ENCODE measurements around the gene TNS4.

DNA sequence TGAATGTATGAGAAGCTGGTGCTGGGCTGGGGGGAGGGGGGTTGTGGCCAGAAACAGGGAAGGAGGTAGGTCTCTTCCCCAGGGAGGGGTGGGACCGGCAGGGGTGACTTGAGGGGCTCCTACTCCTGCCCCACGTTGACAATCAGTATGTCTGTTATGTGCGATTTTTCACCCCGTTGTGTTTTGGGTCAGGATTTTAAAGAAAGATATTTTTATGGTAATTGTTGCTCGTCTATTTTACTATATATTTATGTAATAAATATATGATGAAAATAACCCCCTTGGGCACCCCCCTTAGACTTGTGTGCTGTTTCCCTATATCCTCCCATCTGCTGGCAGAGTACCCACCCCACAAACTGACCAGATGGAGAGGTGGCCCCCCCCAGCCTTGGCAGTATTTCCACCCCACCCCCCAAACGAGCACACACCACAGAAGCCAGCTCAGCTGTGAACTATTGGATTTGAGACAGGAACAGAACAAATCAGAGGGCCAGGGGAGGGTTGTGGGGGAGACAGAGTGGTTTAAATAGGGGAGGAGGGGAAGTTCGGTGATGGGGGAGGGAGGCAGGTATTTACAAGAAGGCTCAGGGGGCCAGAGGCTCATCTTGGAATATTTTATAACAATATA, 7.9 kb downstream of the NR1D1 start:
- PRO-cap, 4 experiments: no peak in any of the 4 experiments
- RAMPAGE, long total RNA, 2 experiments: no peak in any of the 2 experiments

GRCh38 chr17:40114361-40115330, 7.1 kb upstream of the MSL1 start:
- PRO-cap, 4 experiments: peak in 3 of 4 experiments; most common plus-strand start chr17:40114876 (in 3); most common minus-strand start chr17:40114604 (in 1)
- RAMPAGE, long total RNA, 2 experiments: no peak in any of the 2 experiments

GRCh38 chr17:40122470-40122917, 723 bp downstream of the MSL1 start:
- PRO-cap, 4 experiments: peak in 4 of 4 experiments; most common plus-strand start chr17:40122664 (in 4); most common minus-strand start chr17:40122680 (in 4)
- RAMPAGE, long total RNA, 2 experiments: no peak in any of the 2 experiments

GRCh38 chr17:40168106-40168738, 9.0 kb upstream of the RAPGEFL1 start:
- PRO-cap, 4 experiments: no peak in any of the 4 experiments
- RAMPAGE, long total RNA, 2 experiments: no peak in any of the 2 experiments

DNA sequence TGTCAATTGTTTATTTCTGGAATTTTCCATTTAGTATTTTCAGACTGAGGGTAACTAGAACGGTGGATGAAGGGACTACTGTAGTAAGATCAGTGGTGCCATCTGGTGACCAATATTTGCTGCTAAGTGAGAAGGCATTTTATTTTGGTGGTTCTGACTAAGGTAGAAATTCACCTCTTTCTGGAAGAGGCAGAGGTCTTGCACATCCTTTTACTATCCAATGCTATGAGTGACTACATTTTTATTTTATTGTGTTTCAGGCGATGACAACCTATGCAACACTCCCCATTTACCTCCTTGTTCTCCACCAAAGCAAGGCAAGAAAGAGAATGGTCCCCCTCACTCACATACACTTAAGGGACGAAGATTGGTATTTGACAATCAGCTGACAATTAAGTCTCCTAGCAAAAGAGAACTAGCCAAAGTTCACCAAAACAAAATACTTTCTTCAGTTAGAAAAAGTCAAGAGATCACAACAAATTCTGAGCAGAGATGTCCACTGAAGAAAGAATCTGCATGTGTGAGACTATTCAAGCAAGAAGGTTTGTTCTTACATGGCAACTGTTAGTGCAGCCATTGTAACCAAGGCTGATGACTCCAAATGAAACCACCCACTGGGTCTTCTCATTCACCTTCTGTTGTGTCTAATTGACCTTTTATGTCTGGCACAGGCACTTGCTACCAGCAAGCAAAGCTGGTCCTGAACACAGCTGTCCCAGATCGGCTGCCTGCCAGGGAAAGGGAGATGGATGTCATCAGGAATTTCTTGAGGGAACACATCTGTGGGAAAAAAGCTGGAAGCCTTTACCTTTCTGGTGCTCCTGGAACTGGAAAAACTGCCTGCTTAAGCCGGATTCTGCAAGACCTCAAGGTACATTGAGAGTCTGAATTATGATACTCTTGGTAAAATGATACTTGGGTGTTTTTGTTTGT, 3.4 kb downstream of the CDC6 start:
- PRO-cap, 4 experiments: no peak in any of the 4 experiments
- RAMPAGE, long total RNA, 2 experiments: start-site peak on the plus strand in 1 of 2 experiments, centred at position 778 of the sequence, 27 reads per replicate

DNA sequence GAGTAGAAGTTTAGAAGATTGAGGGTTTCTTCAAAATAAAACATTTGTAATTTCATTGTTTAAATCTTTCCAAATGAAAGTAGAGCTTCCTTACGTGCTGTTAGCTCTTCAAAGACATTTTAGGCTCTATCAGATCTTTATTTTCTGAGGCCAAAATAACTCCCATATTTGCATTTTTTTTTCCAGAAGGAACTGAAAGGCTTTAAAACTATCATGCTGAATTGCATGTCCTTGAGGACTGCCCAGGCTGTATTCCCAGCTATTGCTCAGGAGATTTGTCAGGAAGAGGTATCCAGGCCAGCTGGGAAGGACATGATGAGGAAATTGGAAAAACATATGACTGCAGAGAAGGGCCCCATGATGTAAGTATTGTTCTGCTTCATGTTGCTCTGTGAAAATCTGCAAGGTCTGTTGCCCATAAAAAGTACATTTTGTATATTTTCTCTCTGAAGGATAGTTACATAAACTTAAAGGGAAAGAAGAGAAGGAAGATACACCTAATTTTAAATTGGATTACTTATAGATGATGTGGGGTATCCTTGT, 5.7 kb downstream of the CDC6 start:
- PRO-cap, 4 experiments: no peak in any of the 4 experiments
- RAMPAGE, long total RNA, 2 experiments: no peak in any of the 2 experiments

DNA sequence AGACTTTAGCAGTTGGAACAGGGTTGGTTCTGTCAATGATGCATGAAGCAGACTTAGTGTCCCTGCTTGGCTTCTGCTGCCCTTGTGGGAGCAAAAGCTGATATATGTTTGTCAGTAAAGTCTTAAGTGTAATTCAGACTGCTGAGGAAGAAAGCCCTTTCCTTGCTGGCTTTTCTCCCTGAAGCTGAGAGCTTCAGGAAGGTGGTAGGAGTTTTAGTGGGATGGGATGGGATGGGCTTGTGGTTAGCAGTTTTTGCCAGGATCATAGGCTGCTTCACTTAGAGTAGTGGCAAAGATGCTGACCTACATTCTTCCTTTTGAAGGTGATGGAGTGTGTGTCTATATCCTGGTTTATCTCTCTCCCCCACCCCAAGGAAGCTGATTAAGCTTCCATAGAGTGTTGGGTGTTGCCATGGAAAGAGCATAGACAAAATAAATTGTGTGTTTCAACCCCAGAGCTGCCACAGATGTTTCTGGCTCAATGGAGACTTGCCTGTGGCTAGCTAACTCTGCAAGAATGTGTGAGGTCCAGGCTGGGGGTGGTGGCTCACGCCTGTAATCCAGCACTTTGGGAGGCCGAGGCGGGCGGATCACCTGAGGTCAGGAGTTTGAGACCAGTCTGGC, 4.7 kb upstream of the RARA start:
- PRO-cap, 4 experiments: no peak in any of the 4 experiments
- RAMPAGE, long total RNA, 2 experiments: no peak in any of the 2 experiments

DNA sequence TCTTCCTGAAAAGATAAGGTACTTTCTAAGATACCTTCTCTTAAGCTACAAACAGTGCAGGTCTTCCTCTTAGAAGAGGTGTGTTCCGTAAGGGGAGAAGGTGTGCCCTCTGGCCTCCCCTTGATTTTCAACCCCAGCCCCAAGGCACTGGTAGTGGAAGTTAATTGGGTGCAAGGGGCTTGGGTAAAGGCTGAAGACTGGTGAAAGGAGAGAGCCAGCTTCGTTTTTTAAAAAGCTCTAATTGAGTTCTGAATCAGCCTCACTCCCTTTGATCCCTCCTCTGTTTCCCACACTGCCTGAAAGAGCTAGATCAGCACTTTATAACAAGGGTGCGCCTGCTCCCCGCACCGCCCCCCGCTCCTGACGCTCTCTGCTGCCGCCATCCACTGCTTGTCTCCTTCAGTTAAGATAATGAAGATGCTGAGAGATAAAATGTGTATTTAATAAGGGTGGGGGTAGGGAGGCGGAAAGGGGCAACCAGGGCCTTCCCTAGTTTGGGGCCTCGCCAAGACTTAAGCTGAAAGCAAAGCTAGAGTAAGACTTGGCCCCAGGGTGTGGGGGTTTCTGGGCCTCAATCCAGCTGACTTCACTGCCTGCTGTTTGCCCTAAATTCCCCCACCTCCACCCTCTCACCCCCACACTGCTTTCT, 2.1 kb upstream of the RARA start:
- PRO-cap, 4 experiments: no peak in any of the 4 experiments
- RAMPAGE, long total RNA, 2 experiments: no peak in any of the 2 experiments

GRCh38 chr17:40331156-40331758, 22.3 kb downstream of the RARA start:
- PRO-cap, 4 experiments: peak in 1 of 4 experiments; most common minus-strand start chr17:40331667 (in 1)
- RAMPAGE, long total RNA, 2 experiments: no peak in any of the 2 experiments

- PRO-cap, 4 experiments: peak in 4 of 4 experiments; most common plus-strand start chr17:40353065 (in 3); most common minus-strand start chr17:40352984 (in 4)
- RAMPAGE, long total RNA, 2 experiments: start-site peak on the plus strand in 1 of 2 experiments, at chr17:40353198-40353212 at its widest, 25 reads per replicate
Observed at GRCh38 chr17:40352906-40353519, 11.5 kb downstream of the GJD3 start.

DNA sequence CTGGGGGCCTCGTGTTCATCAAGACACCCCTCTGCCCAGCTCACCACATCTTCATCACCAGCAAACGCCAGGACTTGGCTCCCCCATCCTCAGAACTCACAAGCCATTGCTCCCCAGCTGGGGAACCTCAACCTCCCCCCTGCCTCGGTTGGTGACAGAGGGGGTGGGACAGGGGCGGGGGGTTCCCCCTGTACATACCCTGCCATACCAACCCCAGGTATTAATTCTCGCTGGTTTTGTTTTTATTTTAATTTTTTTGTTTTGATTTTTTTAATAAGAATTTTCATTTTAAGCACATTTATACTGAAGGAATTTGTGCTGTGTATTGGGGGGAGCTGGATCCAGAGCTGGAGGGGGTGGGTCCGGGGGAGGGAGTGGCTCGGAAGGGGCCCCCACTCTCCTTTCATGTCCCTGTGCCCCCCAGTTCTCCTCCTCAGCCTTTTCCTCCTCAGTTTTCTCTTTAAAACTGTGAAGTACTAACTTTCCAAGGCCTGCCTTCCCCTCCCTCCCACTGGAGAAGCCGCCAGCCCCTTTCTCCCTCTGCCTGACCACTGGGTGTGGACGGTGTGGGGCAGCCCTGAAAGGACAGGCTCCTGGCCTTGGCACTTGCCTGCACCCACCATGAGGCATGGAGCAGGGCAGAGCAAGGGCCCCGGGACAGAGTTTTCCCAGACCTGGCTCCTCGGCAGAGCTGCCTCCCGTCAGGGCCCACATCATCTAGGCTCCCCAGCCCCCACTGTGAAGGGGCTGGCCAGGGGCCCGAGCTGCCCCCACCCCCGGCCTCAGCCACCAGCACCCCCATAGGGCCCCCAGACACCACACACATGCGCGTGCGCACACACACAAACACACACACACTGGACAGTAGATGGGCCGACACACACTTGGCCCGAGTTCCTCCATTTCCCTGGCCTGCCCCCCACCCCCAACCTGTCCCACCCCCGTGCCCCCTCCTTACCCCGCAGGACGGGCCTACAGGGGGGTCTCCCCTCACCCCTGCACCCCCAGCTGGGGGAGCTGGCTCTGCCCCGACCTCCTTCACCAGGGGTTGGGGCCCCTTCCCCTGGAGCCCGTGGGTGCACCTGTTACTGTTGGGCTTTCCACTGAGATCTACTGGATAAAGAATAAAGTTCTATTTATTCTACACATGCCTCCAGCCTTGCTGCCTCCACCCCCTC, 7.6 kb downstream of the GJD3 start:
- PRO-cap, 4 experiments: no peak in any of the 4 experiments
- RAMPAGE, long total RNA, 2 experiments: no peak in any of the 2 experiments

- PRO-cap, 4 experiments: peak in 3 of 4 experiments; most common plus-strand start chr17:40363282 (in 1); most common minus-strand start chr17:40363322 (in 3)
- RAMPAGE, long total RNA, 2 experiments: no peak in any of the 2 experiments
Observed at GRCh38 chr17:40363139-40364240, 1.0 kb downstream of the GJD3 start.

DNA sequence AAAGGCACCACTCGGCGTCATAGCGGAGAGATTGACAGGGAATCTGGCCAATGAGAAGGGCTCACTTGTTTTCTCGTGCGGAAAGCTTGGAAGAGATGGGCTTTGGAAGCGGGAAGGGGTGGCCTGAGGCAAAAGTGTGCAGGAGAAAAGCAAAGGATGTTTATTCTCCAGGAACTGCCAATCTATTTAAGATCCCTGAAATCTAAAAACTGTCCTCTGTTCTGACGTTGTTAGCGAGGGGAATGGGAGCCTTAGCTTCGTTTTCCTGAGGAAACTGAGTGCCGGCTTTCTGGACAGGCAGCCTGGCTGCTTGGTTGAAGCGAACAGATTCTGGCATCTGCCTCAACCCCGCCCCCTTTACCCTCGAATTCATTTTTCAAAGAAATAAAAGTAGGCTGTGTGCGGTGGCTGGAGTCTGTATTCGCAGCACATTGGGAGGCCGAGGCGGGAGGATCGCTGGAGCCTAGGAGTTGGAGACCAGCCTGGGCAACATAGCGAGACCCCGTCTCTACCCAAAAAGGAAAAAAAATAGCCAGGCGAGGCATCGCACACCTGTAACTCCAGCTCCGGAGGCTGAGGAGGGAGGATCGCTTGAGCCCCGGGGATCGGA, 498 bp upstream of the TOP2A start:
- PRO-cap, 4 experiments: peak in 4 of 4 experiments; most common plus-strand start position 92 of the sequence (in 2)
- RAMPAGE, long total RNA, 2 experiments: no peak in any of the 2 experiments

GRCh38 chr17:40453667-40454760, 10.8 kb downstream of the IGFBP4 start:
- PRO-cap, 4 experiments: peak in 3 of 4 experiments; most common plus-strand start chr17:40454383 (in 3); most common minus-strand start chr17:40454394 (in 1)
- RAMPAGE, long total RNA, 2 experiments: start-site peak on the plus strand in 2 of 2 experiments, at chr17:40454021-40454042 at its widest, 138 to 154 reads per replicate

DNA sequence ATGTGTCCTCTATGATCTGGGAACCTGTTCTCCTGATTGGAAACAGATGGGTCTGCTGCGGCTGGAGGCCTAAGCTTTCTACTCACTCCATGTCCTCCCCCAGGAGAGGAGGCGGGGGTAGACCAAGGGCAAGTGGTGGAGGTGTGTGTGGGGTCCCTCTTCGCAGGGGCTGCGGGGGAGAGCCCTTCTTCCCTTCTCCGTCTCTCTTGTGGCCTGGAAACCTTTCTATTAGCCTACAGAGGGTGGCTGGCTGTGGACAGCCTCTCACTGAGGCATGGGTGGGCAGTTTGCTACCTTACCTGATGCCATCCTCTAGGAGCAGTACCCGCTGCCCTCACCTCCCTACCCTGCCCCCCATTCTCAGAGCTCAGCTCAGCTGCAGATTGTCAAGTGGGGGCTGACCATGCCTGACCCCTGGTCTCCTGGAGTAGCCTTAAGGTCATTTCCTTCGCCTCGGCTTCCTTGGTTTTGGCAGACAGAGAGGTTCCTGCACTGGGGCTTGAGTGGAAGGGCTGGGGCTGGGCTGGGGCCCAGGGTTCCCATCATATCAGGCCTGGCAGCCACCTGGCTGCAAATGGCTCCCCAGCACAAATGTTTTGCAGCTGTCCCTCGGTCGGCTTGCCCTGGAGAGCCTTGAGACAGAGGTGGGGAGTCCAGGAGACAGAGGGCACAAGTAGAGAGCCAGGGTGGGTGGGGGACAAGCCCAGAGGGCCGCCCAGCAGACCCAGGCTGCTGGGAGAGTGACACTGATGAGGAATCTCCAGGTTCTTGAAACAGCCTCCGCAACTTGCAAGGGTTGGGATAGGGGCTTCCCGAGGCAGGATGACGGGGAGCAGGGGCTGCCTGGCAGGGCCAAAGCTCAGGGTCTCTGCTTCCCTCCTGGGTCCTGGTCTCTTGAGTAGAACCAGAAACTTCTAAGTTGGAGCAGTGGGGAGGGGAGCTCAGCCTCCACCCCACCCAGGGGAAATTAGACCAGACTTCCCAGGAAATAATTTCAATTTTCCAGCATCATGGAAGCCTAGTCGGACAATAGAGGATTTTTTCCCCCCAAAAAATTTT, 19.1 kb downstream of the IGFBP4 start:
- PRO-cap, 4 experiments: peak in 1 of 4 experiments; most common plus-strand start position 594 of the sequence (in 1)
- RAMPAGE, long total RNA, 2 experiments: no peak in any of the 2 experiments

DNA sequence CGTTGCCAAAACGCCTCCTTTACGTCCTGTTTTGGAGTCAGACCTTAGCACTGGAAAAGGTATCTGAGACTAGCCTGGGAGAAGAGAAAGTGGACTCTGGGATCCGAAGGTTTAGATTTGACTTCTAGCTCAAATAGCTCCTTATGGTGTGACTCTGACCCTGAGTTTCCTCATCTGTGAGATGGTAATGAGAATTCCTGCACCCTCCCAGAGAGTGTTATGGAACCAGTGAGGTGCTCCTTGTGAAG, 3.4 kb downstream of the TNS4 start:
- PRO-cap, 4 experiments: no peak in any of the 4 experiments
- RAMPAGE, long total RNA, 2 experiments: no peak in any of the 2 experiments

DNA sequence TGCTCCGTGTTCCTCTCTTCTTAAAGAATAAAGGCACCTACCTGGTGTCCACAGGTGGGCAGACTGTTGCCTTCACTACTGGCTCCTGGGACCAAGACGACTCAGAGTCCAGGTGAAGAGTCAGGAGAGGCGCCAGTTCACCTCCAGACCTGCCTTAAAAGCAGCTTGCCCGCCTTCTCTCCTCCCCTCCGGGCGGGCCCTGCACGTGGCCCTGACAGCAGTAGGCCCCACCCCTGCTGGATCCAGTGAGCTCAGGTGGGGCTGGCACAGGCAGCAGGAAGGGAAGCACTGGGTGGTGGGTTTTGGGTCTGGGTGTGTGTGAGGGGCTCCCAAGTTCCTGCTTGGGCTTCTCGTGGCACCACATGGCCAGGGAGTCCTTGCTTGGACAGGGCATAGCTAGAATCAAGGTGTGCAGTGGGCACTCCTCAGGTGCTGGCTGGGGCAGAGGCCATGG, at the start of gene TNS4:
TSS of gene TNS4 (minus strand) at position 131 of the 454 bp plus-strand sequence.
- PRO-cap, 4 experiments: no peak in any of the 4 experiments
- RAMPAGE, long total RNA, 2 experiments: no peak in any of the 2 experiments

- PRO-cap, 4 experiments: no peak in any of the 4 experiments
- RAMPAGE, long total RNA, 2 experiments: no peak in any of the 2 experiments
Observed at GRCh38 chr17:40536272-40537470, 28.6 kb downstream of the CCR7 start.

- PRO-cap, 4 experiments: peak in 4 of 4 experiments; most common plus-strand start chr17:40542945 (in 3); most common minus-strand start chr17:40542774 (in 3)
- RAMPAGE, long total RNA, 2 experiments: no peak in any of the 2 experiments
Observed at GRCh38 chr17:40542584-40543391, 22.5 kb downstream of the CCR7 start.

DNA sequence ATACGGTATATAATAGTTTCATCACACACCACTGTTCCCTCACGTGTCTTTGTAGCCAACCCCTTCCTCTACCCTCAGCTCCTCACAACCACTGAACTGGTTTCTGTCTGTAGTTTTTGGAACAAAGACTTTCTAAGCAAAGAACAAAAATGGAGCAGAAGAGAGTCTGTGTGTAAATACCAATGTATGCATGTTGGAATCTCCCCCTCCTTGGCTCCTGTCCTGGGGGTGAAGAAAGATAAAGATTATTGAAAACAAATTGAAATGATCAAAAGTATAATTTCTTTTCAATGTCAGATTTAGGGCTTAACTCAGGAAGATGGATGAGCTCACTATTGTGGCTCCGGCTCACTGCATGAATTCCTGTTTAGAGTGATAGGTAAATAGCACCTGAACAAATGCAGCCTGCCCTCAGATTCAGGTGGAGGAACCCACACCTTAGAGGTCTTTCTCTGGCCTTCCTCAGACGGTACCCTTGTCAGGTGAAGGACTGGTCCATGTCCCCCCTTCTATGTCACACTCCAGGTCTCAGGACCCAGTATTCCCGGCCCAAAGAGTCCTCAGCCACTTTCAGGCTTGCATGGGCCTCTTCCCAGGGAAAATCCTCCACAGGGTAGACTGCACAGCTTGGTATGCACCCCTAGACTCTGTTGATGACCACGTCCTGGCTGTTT, 32.1 kb upstream of the CCR7 start:
- PRO-cap, 4 experiments: no peak in any of the 4 experiments
- RAMPAGE, long total RNA, 2 experiments: no peak in any of the 2 experiments